Endometrial microvascular endothelial cells (primary cell): ENCODE measurements around a stretch of chr1.

- RAMPAGE, long total RNA = no peak
These were observed 21.4 kb upstream of the OLFML3 start for GRCh38 chr1:113957824-113958402.

GRCh38 chr1:113963121-113963646, 16.1 kb upstream of the OLFML3 start:
- RAMPAGE, long total RNA = no peak

GRCh38 chr1:113975676-113976958, 3.2 kb upstream of the OLFML3 start:
- RAMPAGE, long total RNA = no peak

- RAMPAGE, long total RNA = no peak
These were observed 115.4 kb downstream of the TRIM33 start for GRCh38 chr1:114395284-114396272.

DNA sequence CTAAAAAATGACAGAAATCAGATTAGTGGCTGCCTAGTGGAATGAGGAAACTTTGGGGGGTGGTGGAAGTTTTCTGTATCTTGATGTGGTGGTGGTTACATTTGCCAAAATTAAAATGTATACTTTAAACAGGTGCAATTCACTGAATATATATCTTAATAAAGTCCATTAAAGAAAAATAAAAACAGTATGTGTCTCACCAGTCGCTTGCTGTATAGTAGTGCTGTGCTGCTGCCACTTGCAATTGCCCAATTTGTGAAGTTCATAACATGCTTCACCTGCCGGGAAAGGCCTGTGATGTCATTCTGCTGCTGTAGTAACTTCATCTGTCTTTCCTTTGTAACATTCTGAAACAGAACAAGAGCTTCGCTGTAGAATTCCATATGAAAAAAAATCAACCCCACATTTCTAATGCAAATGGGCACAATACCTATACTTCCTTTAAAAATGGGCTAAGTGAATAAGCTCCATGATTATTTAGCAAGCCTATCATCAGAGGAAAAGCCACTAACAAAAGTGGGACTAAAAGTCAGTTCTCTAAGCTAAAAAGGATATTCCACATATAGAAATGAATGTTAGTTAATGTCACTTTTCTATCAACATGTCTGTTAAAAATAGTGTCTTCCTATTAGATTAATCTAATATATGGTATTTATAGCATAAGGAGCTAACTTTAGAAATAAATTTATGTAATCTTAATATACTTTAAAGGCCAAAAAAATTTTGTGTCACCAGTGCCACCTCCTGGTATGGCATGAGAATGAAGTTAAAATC, 83.3 kb downstream of the TRIM33 start:
- RAMPAGE, long total RNA = no peak

- RAMPAGE, long total RNA = no peak
These were observed 1.0 kb upstream of the NRAS start for GRCh38 chr1:114717402-114718195.

- RAMPAGE, long total RNA = no peak
These were observed 8.4 kb upstream of the NRAS start for GRCh38 chr1:114724824-114725476.

DNA sequence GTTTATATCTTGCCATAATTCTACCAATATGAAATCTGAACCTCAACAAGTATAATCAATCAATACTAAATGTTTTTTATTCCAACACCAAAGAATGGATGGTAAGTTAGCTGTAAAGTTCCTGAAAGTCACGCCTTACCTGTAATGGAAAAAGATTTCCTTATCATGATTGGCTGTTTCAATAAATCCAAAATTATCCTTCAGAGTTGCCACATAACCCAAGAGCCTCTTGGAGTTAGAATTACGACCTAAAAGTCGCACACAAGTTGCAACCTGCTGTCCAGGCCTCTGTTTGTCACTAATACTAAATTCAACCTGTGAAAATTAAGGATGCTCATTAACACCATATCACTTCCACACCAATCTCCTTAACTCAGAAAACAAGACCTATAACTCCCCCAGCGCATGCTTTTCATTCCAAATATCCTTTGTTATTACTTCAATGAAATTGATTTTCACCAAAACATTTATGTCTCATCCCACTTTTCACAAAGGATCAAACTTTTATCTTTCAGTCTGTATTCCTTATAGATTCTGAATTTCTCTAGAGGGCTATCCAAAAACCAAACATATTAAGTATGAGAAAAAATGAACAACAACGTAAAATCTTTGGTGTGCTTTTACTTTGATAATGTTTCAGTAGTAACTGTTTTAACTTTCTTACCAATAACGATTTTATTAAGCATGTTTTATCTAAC, 9.7 kb upstream of the NRAS start:
- RAMPAGE, long total RNA = no peak

GRCh38 chr1:115147631-115148581, 58.6 kb upstream of the TSPAN2 start:
- RAMPAGE, long total RNA = no peak

GRCh38 chr1:115189850-115190544, 100.7 kb upstream of the TSPAN2 start:
- RAMPAGE, long total RNA = no peak

GRCh38 chr1:115325752-115326386, 12.2 kb downstream of the NGF start:
- RAMPAGE, long total RNA = no peak

DNA sequence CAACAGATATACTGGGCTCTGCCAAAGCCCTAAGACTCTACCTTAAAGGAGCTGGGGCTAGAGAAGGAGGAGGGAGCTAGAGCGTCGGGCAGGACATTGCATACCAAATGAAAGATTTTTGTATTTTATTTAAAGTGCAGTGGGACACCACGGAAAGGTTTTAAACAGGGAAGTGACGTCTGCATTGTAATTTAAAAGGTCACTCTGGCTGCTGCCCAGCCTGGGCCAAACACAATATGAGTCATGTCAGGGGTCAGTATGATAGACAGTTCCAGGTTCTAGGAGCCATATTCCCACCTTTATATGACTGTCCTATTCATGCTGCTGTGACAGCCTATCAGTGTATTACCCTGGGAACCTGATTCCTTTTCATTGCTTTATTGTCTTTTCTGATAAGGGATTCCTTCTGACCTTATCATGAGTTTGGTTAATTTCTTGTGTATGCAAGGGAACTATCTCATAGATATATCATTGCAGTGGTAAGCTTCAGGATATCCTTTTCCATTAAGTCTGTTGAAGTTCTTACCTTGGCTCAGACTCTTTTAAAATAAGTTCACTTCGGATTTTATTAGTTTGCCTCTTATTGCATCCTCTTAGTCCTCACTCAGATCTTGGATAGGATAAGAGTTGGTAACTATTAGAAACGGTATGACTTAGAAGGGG, 5.3 kb downstream of the VANGL1 start:
- RAMPAGE, long total RNA = no peak

DNA sequence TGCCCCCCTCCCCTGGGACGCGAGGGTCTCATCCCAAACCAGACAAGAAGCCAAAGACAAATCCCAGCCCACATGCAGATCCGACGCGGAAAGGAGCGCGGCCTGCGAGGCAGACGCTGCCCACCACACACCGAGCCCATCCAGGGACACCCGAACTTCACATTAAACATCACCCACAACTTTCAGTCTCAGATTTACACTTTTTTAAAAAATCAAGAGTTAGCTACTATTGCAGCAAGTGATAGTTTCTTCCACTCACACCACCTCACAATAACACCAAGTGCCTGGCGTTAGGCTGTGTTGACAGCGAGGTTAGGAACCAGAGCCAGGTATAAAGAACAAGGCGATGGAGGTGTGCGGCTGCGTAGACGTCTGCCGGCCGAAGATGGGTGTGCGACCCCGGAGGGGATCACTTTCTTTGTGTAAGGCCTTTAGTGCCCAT, 12.0 kb downstream of the NHLH2 start:
- RAMPAGE, long total RNA = no peak

DNA sequence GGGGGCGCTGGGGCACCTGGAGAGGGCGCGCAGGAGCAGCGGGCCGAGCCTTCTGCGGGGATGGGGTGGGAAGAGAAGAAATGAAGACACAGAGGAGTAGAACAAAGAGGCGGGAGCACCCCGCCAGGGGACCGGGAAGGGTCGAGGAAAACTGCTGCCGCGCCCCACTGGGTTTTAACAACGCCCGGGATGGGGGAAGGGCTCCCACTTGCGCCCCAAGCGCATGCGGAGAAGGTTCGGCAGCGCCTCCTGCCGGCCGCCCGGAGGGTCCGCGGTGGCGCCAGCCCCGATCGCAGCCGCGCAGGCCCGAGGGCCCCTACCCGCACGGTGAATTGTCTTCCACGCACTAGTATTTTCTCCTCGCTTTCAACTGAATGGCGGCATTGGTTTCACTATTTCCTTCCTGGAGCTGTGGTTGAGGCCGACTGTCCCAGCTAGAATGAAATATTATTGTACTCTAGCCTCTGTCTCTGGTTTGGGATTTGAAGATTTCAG, 57.1 kb downstream of the MAB21L3 start:
- RAMPAGE, long total RNA = no peak

GRCh38 chr1:116256912-116257719, 115.9 kb upstream of the ATP1A1 start:
- RAMPAGE, long total RNA = no peak

DNA sequence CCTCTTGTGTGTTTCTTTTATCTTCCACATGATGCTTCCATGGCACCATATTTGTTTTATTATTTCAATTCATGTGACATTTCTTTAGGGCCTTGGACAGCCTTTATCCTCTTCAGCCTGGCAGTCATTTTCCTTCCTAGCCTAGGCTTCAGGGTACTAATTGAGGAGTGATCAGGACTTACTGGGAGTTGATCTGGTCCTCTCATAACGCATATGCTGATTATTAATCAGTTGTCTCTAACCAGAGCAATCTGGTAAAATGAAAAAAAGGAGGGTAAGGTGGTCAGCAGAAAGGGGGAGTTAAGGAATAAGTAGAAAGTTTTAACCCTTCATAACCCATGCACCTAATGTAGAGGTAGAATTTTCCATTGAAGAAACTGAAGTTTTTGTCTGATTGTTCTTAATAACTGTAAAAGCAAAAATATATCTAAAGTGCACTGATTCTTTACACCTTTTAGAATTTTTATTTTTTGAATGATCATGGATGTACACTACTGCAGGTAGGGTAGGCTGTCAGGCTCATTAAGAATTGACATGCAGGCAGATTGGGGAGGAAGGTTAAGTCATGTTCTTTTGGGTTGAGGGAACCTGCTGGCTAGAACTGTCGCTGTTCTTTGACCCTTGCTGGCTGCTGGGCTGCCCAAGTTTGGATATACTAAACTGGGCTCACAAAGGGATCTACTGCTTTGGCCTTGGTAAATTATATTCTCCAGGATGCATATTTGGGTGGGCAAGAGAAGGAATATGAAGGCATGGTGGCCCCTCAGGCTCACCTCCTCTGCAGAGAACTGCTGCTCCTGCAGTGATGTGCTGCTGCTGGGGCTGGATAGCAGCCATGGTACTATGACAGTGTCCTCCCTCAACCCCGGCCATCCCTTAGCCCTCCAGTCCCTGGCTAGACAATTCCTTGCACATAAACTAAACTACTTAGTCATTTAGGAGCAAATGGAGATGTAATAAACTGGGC, 5.8 kb downstream of the ATP1A1 start:
- RAMPAGE, long total RNA = no peak

DNA sequence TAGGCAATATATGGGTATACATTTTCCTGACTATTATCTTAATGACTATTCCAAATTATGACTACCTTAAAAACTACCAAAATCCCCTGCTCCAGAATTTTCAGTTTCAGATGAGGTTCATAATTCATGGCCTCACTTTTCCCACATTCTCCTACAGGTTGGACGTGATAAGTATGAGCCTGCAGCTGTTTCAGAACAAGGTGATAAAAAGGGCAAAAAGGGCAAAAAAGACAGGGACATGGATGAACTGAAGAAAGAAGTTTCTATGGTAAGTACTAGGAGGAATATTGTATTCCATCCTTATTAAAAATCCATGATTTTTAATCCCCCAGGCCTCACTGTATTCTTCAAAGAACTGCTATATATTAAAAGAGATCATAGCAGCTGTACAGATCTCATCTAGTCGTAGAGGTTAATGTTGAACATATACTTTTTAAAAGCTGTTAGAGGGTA, 10.8 kb downstream of the ATP1A1 start:
- RAMPAGE, long total RNA = no peak

DNA sequence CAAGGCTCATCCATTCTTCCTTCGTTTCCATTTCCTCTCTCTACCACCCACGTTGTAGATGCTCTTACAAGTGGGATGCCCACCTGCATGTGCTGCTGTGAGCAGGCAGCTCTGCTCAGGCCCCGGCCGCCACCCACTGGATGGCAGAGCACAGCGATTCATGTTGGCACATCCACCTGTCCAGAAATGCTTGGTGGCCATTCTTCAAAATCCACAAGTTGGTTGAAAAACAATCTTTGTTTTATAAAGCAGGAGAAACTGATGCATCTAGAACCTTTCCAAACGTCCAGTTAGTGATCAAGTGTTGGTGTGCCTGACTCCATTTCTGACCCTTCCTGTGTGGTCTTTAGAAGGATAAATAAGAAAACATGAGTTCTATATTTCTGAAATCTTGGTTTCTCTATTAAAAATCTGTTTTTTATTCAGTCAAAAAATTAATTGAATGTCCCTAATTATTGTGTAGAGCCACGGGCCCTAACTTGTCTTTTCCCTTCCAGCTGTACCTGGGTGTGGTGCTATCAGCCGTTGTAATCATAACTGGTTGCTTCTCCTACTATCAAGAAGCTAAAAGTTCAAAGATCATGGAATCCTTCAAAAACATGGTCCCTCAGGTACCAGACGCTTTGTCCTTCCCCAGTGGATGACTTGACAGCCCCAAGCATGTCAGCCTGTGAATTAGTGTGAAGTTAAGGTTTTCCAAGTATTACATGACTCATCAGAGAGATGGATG, 14.8 kb downstream of the ATP1A1 start:
- RAMPAGE, long total RNA = no peak

GRCh38 chr1:116396151-116397162, 23.4 kb downstream of the ATP1A1 start:
- RAMPAGE, long total RNA = no peak

- RAMPAGE, long total RNA = no peak
These were observed 75.9 kb downstream of the CD58 start for GRCh38 chr1:116494644-116495597.